Epidermal melanocyte (primary cell): ENCODE measurements around a stretch of chr13.

GRCh38 chr13:106481904-106482464 is 53.5 kb downstream of the EFNB2 start:
- RRBS, result no CpG with 5 or more reads among the region's 4 CpGs

GRCh38 chr13:106568413-106568625 is 382 bp upstream of the ARGLU1 start:
- RRBS, result no CpG with 5 or more reads among the region's 1 CpG

DNA sequence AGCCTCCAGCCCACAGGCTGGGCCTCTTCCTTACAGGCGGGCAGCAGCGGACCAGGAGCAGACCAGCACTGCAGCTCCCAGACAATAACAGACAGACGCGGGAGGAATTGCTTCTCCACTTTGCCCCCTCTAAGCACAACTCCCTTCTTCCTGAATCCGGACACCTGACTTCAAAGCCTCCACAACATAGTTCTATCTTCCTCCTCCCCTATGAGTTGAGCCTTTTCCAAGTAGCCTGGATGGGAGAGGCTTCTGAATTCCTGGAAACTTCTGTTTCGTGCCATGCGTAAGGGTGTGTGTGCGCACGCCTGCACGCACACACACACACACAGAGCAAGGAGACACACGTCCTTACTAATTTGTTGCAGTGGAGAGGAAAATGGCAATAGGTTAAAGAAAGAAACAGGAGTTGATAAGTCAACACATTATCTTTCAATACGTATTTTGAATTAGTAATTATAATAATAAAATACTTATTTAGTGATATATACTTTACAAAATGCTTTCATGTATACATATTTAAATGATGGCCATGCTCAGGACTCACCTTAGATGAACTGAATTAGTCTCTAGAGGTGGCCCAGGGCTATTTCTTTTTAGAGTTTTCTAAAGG is 338.0 kb upstream of the ARGLU1 start:
- RRBS, result no CpG with 5 or more reads among the region's 12 CpGs

DNA sequence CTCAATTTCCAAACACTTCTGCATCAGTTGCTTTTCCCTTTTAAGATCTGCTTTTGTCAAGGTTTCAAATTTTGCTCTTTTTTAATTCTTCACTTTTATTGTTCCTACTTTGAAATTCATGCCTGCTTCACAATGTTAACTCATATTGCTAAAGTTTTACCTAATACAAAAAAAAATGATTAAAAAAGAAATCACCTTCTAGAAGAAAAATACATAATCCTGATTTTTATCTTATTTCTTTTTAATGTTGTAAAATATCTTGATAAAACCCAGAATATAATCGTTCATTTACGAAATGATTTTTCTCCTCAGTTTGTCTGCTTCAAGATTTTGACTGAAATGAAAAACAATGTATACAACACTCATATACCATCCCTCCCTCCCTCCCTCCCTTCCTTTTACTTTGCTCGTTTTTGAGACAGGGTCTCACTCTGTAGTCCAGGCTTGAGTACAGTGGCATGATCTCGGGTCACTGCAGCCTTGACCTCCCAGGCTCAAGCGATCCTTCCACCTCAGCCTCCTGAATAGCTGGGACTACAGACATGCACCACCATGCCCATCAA is 143.1 kb downstream of the NALF1 start:
- RRBS, result no CpG with 5 or more reads among the region's 5 CpGs

DNA sequence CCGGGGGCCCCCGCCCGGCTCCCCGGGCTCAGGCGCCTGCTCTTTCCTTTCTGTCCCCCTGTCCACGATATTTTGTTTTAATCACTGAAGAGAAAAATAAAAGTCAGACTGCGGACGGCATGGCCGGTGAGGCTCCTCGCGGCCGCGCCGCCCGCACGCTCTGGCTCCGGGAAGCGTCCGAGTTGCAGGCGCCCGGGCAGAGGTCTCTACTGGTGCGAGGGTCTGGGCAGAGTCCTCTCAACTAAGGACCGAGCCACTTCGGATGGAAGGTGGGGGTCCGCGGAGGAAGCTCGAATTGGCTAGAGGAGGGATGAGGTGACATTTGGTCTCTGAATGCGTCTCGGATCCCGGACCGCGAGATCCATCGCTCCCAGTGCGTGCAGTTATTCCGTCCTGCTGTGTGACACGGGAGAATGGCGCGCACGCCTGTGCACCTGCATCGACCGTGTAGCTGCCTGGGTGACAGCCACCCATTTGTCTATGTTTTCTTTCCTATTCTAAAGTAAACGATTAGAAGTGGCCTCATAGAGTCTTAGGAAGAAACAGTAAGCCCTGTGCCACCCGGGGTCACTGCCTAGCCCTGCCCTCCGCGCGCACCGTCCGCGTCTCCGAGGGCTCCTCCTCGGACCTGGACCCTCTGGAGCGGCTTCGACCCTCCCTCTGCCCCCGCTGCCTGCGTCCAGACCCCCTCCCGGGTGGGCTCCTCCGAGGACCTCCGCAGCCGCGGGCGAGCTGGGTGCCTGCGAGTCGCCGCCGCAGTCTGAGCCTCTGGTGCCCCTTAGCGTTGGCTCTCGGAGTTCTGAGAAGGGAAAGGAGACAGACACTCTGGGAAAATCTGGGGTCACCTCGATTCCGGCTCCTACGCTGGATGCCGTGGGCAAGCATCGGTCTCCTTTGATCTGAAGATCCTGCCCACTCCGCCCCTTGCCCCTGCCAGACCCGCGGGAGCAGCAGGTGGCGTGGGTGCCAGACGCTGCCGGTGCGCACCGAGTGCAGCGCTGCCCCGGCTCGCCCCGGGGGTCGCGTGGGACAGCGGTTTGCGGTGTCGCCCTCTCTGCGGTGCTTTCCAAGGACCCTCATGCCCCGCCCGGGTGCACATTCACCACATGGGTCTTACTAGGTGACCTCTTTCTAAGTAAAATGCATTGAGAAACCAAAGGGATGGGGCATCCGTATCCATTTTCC is 722 bp upstream of the NALF1 start:
- RRBS, result 3% methylated on average over 24 of the region's 93 CpGs

- RRBS, result no CpG with 5 or more reads among the region's 9 CpGs
These were observed 243.9 kb downstream of the MYO16 start for GRCh38 chr13:108873295-108873628.

- RRBS, result no CpG with 5 or more reads among the region's 8 CpGs
These were observed 471.3 kb downstream of the MYO16 start for GRCh38 chr13:109100601-109101129.

DNA sequence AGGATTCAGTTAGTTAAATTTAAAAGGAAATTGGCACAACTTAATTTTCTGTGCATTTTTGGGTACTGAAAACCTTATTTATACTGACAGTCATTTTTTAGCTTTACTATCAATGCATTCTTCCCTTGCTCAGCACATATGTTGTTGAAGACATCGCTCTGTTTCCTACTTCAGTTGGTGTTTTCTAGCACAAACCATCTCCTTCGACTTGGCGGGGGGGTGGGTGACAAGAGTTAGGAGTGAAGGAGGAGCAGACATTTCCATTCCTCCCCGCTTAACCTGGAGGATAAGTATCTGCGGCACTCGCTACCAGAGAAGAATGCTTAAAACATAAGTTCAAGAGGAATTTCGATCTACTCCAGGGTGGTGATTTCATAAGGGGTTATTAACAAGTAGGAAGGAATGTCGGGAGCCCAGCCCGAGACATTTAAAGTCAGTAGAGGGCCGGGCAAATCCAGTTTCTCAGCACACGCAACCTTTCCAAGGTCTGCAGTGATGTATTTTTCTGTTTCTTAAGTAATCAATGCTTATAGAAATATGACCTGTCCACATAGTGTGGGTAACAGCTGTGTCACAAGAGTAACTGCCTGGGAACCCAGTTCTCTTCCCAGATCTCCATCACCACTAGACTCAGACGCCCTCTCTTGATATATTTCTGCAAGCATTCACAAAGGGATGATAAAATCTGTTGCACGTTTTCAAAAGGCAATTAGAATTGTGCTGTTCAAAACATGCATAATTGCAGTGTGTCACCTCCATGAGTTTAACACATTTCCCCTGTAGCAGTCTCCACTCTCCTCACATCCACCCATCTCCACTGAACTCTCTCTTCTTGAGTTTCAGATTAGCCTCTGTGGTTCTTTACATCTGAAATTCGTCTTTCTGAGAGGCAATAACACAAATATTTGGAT is 525.9 kb downstream of the MYO16 start:
- RRBS, result no CpG with 5 or more reads among the region's 14 CpGs

- RRBS, result no CpG with 5 or more reads among the region's 10 CpGs
These were observed 391.0 kb downstream of the IRS2 start for GRCh38 chr13:109395195-109395913.

DNA sequence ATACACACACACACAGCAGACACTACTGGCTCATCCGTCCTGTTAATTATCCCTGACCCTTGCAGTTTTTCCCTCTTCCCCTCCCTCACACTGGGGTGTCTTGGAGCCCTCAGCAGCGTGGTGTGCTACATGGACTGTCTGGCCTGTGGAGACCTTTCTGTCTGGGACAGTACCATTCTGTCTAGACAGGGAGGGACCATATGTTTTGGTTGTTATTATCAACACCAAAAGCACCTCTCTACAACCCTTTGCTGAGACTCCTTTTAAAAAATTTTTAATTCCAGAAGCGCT is 374.1 kb downstream of the IRS2 start:
- RRBS, result no CpG with 5 or more reads among the region's 3 CpGs

GRCh38 chr13:109706936-109707939 is 79.1 kb downstream of the IRS2 start:
- RRBS, result no CpG with 5 or more reads among the region's 18 CpGs

GRCh38 chr13:109782120-109782713 is 4.2 kb downstream of the IRS2 start:
- RRBS, result 8% methylated on average over 24 of the region's 64 CpGs

GRCh38 chr13:109785087-109785437 is 1.3 kb downstream of the IRS2 start:
- RRBS, result 1% methylated on average over 19 of the region's 39 CpGs

DNA sequence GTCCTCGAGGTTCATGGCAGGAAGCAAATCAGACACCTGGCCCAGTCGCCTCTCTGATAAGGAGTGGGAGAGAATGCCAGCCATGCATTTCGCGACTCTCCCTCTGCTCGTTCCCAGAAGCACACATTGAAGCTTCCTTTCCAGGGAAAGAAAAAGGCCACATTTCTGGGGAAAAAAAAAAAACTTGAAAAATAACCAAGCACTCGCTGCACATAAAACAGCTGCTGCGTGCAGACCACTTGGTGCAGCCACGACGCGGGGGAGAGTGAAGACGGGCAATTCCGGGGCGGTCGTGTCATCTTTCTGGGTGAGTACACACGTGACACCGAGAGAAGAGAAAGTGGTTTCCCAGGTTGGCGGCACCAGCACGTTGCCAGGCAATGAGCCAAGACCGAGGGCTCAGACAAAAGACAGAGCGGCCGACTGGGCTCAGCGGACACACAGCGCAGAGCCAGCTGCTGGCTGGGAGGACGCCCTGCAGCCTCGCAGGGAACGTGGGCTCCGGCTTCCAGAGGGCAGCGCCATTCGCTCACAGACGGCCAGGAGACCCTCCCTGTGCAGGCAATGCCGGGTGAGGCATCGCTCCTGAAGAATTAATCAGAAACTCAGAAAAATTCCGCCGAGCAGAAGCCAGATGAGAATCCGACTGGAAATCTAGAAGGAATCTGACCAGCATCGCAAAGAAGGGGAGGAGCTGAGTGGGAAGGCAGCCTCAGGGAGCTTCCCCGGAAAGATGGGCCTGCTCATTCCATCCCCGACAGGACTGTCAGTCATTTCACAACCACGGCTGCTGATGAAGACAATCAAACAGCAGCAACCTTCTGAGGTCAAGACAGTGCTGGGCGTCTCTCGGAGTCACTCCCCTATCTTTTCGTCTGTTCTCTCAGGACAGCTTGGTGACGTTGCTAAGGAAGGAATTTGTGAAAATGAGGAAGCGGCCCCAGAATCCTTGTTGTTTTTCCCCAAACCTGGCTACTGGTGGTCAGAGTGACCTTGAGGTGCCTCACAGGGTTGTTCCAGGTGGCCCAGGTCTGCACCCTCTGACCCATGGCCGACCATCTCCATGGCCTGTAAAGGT is 83.3 kb upstream of the IRS2 start:
- RRBS, result 43% methylated on average over 5 of the region's 45 CpGs

- RRBS, result no CpG with 5 or more reads among the region's 4 CpGs
These were observed 200.1 kb downstream of the COL4A1 start for GRCh38 chr13:110106783-110107265.

DNA sequence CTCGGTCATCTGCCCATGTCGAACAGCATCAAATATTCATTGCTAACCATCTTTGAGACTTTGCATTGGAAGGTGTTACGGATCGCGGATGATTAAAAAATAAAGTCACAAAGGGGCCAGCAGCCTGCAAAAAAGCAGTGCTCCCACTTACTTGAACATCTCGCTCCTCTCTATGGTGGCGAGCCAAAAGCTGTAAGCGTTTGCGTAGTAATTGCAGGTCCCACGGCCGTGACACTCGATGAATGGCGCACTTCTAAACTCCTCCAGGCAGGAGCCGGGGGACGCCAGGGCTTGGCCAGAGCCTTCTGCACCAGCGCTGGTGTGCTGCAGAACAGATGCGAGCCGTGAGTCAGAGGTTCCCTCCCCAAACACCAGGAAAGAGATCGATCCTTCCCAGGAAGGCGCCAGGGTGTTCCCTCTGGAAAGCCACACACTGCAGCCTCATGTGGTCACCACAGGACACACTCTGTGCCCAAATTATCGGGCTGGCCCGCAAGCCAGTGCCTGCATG is 154.7 kb downstream of the COL4A1 start:
- RRBS, result no CpG with 5 or more reads among the region's 22 CpGs

DNA sequence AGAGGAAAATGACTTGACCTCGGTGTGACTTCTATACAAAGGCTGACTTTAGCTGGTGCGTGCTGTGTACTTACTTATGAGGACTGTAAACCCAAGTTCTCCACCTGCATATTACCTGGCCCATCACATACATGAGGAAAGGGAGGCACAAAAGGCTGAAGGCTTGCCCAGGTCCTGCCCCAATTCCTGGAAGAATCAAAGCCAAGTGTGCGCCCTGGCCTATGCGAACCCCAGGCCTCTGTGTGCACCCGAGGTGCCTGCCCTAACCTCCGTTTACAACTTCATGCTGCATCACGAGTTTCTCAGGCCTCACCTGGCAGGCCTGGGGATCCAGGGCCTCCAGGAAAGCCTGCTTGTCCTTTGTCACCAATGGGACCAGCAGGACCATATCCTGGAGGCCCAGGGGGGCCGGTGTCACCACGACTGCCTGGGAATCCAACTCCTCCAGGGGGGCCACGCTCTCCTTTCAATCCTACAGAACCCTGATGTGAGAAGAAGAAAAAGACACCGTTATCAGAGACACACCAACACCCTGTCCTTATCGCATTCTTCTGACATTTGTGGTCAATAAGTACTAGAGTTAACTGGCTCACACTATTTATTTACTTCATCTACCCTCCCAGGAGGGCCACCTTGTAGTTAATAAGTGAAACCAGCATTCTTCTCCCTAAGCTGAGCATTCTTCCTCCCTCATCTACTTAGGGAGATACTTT is 120.7 kb downstream of the COL4A1 start:
- RRBS, result no CpG with 5 or more reads among the region's 12 CpGs

DNA sequence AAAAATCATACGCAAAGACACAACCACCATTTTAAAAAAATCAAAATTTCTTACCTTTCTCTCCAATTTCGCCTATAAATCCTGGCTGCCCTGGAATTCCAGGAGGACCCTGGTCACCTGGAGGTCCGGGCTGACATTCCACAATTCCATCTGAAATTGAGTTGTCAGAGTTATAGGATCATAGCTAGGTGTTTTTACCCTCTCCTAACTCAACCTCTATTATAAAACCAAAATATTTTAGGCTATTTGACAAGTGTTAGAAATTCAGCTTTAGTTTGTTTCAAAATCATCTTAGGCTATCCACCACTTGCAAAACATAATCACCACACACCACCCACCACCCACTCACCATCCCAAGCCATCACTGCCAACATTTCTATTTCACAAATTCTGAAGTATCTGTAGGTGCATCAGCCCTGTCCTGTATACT is 112.0 kb downstream of the COL4A1 start:
- RRBS, result no CpG with 5 or more reads among the region's 3 CpGs

GRCh38 chr13:110225894-110226212 is 81.1 kb downstream of the COL4A1 start:
- RRBS, result no CpG with 5 or more reads among the region's 3 CpGs

- RRBS, result no CpG with 5 or more reads among the region's 2 CpGs
These were observed 68.2 kb downstream of the COL4A1 start for GRCh38 chr13:110238713-110239171.